ENCODE results near the gene ANKIB1.

DNA sequence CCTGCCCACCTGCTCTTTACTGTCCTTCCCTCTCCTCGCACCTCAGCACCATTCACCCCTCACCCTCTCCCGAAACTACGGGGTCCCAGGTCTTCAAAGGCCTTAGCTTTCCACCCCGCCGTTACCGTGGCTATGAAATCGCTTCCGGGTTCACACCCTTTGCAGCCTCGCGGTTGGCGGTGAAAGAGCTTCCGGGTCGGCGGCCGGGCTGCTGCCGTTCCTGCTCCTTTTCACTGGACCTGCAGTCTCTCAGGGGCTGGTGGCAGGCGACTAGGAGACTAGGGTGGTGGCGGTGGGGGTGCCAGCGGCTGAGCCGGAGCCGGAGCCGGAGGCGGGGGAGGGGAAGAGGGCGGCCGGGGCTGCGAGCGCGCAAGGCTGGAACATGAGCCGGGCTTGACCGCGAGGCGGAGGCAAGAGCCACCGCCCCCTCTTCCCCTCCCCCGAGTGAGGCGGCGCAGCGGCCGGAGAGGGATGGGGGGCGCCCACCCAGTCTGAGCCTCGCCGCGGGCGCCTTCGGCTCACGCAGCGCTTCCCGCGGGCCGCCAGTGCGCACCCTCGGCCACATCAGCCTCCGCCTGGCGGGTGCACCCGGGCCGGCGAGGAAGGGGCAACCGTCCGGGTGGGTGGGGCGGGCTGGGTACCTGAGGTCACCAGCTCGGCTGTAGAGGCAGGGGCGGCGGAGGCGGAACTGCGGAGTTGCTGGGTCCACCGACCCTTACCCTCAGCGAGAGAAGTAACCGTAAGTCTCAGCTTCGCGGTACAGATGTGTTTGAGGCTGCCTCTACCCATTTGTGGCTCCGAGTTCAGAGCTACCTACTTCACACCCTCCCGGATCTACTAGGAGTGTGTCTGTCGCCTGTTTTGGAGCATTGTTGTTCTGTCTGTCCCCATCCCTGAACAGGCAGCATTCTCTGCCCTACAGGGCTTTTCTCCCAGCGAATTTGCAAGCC, at the start of gene ANKIB1:
TSS of gene ANKIB1 (plus strand) at position 194 of the 950 bp plus-strand sequence.
- PRO-cap, result bidirectional peak, plus-strand start at position 244 of the sequence, minus-strand start at position 134 of the sequence; bidirectional peak, plus-strand start at position 455 of the sequence, minus-strand start at position 577 of the sequence

DNA sequence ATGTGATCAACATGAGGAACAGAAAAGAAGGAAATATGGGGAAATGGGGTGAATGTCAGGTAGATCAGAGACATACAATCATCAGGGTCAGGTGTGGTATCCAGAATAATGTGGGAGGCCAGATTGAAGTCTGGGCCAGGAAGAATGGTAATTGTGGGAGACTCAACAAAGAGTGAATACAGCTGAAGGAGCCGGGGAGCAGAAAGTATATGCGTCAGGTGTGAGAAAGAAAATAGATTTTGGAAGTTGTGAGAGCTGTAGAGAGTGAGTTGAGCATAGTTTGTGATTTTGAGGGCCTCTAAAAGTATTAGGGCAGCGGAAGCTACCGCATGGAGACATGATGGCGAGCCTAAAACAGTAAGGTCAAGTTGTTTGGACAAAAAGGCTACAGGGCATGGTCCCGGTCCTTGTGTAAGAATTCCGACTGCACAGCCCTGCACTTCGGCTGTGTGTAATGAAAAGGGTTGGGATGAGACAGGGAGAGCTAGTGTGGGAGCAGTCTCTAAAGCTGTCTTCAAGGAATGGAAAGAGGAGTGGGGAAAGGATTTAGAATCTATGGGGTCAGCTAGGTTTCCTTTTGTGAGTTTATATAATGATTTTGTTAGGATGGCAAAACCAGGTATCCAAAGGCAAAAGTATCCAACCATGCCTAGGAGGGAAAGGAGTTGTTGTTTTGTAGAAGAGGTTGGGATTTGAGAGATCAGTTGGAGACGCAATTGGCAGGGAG, 3.6 kb upstream of the ERVW-1 start:
- PRO-cap, result no peak

DNA sequence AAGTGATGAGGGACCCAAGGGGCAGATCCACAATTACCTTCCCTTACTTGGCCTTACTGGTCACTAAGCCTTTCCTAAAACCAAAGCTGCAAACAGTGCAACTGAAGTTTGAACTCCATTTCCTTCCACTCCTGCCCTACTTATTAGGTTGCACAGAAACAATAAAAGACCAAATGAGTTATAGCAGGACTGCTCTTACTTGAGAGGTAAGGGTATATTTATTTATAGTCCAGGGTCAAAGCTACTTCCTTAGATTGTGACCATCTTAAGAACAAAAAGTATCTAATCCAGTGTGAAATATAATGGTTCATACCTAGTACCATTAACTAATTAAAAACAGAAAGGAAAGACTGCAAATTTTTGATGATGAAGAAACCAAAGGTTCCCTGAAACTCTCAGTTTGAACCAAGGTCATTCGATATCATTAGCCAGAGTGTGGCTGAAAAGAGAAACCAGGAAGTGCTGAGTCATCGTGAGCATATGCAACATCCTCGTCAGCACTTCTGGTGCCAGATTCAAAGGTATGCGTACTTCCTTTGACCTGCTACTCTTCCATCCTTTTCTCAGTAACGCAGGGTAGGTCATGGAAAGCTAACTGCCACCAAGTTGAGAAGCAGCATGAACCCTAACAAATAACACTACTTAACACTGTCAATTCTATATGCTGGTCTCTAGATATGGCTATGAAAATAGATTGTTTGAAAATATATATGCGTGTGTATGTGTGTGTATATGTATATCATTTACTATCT, 26.8 kb downstream of the CDK6 start:
- PRO-cap, result bidirectional peak, plus-strand start at position 566 of the sequence, minus-strand start at position 435 of the sequence

DNA sequence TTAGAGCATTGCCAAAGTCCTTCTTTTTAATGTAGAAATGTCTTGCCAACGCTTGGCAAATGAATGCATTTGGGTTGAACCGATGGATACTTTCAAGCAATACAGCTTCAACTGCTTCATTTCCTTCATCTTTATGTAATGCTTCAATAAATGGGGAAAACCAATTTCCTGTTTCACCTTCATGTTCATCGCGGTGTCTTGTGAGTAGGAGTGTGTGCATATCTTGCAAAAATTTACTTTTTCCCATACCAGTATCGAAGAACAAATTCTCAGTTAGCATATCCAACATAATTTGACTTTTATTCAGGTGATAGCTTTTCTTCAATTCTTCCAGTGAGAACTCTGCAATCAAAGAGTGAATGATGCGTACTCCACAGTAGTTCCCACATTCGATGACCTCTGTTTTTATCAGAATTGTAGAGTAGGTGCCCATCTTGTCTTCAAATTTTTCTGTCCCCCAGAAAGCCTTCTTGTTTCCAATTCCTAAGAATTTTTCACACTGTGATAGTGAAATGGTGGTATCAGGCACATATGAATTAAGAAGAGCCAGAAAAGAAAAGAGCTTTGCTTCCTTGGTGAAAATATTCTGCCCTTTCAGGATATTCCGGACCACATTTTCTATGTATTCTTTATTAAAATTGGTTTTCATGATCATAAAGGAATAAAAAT, 14.9 kb downstream of the SAMD9 start:
- PRO-cap, result no peak

DNA sequence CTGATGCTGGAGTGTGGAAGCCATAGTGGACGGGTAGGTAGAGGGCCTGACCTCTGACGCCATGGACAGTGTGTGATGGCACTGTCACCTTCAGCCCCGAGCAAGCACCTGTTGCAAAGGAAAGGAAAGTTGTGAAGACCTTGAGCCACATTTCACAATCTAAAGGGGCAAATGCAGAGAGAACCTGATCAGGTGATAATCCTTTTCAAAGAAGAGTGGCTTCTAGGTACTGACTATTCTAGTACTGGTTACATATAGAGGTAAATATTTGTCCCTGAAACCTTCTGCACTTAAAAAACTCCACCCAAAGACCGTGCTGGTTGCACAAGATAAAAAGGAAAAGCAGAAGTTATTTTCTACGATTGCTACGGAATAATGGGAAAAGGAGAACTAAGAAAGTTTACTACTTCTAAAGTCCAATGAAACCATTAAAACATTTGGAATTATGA, 6.9 kb downstream of the HEPACAM2 start:
- PRO-cap, result no peak

- PRO-cap, result no peak
Measured at GRCh38 chr7:93640119-93641008, 65.8 kb upstream of the CALCR start.

- PRO-cap, result no peak
Measured at GRCh38 chr7:93913167-93913747, 6.9 kb downstream of the GNGT1 start.

- PRO-cap, result no peak
Measured at GRCh38 chr7:94183132-94183922, 179.2 kb upstream of the BET1 start.

- PRO-cap, result no peak
Measured at GRCh38 chr7:94420499-94420756, 25.7 kb downstream of the COL1A2 start.

- PRO-cap, result no peak
Measured at GRCh38 chr7:94654858-94655435, 986 bp downstream of the SGCE start.

- PRO-cap, result no peak
Measured at GRCh38 chr7:94656529-94657448, 856 bp upstream of the SGCE start.

DNA sequence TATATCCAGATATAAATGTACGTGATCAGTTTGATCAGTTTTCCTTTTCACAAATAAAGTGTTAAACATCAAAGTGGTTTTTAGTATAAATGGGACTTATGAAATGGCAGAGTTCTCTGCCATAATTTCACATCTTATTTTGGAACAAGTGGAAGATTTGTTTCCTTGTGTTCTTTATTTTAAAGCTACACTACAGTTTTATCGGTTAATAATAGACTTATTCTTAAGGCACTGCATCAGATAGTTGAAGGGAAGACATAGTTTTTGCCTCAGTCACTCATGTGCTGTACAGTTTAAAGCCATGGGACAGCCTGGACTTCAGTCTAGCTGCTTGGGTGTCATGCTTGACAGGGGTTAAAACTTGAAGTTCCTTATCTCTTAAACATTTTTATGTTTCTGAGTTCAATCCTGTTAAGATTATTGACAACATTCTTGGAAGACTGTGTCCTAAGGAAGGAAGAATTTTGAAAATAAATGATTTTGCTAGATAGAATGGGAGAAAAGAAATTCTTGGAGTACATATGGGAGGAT, 49.6 kb downstream of the PPP1R9A start:
- PRO-cap, result no peak

DNA sequence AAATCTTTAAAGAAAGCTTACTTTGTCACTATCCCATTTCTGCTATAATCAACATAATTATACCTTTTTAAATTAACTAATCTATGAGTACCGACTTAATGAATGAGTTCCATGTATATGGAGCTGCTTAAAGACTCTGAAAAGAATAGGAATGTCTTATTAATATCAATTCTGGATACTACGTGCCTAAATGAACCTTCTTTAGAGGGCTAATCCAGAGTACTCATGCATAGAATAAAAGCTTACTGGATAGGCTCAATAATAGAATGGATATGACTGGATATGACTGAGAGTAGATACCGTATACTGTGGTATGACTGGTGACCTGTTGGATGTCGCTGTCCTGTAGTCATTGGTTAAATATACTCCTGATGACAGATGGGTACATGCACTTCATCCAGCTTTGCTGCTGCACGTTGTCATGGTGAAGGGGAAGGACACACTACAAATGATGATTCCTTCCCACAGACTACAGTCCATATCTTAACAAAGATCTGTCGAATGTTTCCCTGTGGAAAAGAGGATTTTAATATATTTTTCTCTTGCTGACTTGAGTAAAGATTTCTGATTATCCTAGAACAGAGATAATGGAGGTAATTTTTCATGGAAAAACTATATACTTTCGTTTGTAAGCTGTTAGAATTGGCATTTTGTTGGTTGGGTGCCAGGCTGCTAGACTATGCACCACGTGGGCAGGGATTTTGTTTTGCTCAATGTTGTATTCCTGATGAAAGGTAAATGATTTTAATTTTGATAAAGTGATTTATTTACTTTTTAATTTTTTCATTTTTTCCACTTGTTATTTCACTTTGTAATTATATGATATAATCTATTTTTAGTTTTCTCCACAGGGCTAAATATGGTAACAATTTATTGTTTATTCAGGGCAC, 97.3 kb downstream of the PPP1R9A start:
- PRO-cap, result no peak

DNA sequence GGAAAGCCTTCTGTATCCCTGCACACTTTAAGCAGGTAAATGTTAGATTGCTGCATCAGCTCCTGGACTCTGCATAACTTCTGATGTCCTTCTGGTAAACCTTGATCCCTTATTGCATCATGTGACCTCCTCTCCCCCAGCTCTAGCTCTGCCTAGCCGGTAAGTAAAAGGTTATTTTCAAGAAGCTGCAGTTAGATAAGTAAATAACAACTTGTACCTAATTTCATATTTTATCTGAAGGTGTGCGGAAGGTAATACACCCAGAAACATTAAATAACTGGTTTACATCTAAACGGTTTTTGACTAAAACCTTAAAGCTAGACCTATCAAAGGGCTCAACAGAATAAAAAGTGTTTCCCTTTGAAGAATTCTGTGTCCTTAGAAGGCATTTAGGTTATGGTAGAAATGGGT, 37.4 kb downstream of the PDK4 start:
- PRO-cap, result no peak

- PRO-cap, result no peak
Measured at GRCh38 chr7:95599330-95599864, 3.1 kb upstream of the PDK4 start.

DNA sequence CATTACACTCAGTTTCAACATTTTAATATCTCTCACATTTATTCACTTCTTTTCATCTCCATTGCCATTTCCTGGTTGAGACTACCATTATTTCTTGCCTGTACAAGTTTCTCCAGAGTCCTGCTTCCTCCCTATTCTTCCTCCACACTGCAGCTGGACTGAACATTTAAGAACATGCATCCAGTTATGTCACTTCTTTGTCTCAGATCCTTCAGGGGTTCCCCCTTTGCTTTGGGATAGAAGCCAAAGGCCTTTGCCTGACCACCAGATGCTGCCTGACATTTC, 84.8 kb upstream of the PDK4 start:
- PRO-cap, result no peak

DNA sequence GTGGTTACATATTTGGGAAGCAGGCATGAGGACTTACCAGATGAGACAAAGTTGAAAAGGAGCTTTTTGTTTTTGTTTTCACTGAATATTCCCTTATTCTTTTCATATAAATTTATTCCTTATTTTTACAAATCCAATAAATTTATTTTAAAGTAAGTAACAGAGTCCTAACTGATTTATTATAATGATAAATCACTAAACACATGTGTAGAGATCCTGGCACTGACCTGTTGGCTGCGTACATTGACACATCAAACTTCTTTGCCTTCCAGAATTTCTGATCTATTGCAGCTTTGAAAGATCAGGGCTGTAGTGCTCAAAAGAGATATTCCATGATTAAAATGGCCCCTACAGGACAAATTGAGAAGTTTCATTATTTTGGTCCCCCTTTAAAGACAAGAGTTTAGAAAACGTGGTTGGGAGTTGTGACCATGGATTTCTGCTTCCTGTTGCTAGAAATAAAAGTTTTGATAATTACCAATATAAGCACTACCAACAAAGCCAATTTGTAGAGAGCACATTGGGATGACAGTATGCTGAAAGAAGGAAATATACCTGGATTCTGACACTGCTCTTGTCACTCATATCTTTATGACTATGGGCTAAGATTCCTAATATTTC, 87.7 kb upstream of the PDK4 start:
- PRO-cap, result no peak

- PRO-cap, result no peak
Measured at GRCh38 chr7:96177698-96178253, 144.1 kb downstream of the SLC25A13 start.

DNA sequence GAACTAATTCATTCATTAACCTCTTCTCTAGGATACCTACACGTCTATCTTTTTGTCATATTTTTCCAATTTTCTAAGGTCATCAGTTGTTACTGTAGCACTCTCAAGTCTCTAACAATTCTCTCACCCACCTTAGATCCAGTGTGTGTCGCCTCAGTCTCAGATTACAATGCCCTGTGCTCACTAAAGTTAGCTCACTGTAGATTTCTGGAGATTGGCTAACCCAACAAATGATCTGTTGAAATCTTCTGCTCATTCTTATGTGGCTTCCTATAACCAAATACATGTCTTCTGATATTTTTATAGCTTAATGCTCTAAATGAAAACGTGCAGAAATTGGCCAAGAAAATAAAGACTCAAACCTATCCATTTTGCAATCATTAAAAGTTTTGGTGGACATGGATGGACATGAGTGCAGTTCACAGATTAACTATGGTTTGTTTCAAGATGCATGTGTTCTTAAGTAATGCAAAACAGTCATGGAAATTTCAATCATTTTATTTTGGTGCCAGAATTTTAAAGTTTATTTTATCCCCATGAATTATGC, 142.5 kb downstream of the SLC25A13 start:
- PRO-cap, result no peak

- PRO-cap, result no peak
Measured at GRCh38 chr7:96314252-96315045, 7.4 kb downstream of the SLC25A13 start.

All from penis (tissue), 1 donor.